ENCODE measurements around a stretch of chr3.

GRCh38 chr3:185637356-185638114, 51.4 kb downstream of the SENP2 start:
- PRO-cap, 2 experiments = no peak in any of the 2 experiments

DNA sequence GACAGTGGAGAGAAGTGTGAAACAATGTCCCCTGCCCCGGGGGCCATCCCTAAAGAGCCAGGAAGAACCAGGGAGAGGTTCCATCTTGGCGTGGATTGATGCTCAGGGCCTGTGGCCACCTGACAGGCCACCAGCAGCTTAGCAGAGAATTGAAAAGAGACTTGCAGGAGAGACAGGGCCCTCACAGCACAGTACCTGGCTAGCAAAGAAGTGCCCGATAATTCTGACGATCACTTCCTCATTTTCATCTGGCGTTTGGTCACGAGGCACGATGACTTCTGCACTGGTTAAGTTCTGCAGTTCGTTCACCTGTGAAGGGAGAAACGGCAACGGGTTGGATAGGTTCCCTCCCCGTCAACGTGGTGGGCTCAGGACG, 60.7 kb downstream of the SENP2 start:
- PRO-cap, 2 experiments = no peak in any of the 2 experiments

- PRO-cap, 2 experiments = no peak in any of the 2 experiments
These were observed 115.6 kb downstream of the IGF2BP2 start for GRCh38 chr3:185709059-185709816.

- PRO-cap, 2 experiments = no peak in any of the 2 experiments
These were observed 111.8 kb downstream of the IGF2BP2 start for GRCh38 chr3:185712906-185713564.

GRCh38 chr3:185920188-185921442, 17.2 kb downstream of the TRA2B start:
- PRO-cap, 2 experiments = no peak in any of the 2 experiments

GRCh38 chr3:186218934-186219537, 110.1 kb upstream of the ETV5 start:
- PRO-cap, 2 experiments = no peak in any of the 2 experiments

DNA sequence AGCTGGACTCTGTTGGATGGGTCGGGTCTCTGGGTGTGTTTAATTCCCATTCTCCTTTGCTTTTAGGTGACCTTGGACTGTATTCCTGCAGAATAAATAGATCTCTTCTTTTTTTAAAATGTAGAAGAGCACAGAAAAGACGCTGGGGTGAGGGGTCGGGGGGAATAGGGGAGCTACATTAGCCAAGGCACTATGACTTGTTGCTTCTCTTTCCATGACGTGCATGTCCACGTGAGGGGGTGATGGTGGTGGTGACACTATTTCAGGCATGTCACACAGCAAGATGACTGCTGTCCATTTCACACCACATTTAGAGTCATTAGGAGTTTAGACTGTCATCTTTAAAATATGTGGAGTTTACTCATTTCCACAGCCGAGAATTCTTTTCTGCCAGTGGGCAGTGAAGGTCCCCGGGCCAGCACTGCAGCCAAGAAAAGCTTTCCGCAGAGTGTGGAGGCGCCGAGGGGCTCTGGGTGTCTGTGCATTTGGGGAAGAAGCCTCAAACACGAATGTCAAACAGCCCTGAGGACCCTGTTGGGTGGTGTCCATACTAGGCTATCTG, 908 bp upstream of the DGKG start:
- PRO-cap, 2 experiments = no peak in any of the 2 experiments

DNA sequence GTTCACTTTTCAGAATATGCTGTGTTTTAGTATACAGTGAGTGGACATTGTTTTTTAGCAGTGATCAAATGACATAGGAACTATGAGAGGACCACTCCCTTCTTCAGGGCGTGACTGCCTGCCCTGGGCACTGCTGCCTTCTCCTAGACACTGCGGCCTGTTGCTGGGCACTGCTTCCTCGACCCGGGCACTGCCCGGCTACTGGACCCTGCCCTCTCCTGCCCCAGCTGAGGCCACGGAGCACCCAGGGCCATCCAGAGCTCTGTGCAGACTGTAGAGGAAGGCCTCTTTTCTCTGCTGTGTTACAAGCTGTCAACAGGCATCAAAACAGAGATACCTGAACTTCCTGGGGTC, 13.3 kb upstream of the AHSG start:
- PRO-cap, 2 experiments = no peak in any of the 2 experiments

DNA sequence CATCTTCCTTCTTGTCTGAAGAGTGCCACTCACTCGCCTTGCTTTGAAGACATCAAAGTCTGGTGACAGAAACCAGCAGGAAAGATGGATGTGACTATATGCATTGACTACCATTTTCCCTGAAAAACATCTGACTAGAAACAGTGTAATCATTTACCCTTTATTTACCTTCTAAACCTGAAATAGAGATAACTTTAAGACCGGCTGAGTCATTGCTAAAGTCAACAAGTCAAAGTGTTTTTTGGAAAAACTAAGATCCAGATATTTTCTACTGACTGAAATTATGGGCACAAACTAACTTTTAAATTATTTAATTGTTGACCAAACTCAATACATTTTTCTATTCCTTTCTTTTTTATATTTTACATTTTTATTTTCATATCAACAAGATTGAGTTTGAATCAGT, 6.6 kb upstream of the AHSG start:
- PRO-cap, 2 experiments = no peak in any of the 2 experiments

DNA sequence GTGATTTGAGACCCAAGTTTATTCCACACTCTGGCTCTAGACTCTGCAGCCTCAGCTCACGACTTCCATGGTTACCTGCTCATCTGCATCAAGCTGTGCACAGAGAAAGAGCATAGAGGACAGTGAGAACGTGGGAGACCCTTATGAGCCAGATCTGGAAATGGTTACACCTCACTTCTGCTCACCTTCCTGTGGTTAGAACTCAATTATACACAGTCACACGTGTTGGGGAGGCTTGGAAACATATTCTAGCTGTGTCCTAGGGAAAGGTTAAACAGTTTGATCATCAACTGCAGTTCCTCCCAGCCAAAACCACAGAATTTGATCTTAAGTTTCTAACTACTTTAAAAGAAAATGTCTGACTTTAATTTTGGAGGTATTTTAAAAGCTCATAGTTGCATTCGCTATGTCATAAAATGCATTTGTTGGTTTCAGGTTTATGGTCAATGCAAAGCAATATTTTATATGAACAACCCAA, 1.9 kb downstream of the FETUB start:
- PRO-cap, 2 experiments = no peak in any of the 2 experiments

- PRO-cap, 2 experiments = no peak in any of the 2 experiments
These were observed 3.2 kb downstream of the KNG1 start for GRCh38 chr3:186720283-186720843.

- PRO-cap, 2 experiments = no peak in any of the 2 experiments
These were observed 30.5 kb upstream of the EIF4A2 start for GRCh38 chr3:186752828-186753325.

DNA sequence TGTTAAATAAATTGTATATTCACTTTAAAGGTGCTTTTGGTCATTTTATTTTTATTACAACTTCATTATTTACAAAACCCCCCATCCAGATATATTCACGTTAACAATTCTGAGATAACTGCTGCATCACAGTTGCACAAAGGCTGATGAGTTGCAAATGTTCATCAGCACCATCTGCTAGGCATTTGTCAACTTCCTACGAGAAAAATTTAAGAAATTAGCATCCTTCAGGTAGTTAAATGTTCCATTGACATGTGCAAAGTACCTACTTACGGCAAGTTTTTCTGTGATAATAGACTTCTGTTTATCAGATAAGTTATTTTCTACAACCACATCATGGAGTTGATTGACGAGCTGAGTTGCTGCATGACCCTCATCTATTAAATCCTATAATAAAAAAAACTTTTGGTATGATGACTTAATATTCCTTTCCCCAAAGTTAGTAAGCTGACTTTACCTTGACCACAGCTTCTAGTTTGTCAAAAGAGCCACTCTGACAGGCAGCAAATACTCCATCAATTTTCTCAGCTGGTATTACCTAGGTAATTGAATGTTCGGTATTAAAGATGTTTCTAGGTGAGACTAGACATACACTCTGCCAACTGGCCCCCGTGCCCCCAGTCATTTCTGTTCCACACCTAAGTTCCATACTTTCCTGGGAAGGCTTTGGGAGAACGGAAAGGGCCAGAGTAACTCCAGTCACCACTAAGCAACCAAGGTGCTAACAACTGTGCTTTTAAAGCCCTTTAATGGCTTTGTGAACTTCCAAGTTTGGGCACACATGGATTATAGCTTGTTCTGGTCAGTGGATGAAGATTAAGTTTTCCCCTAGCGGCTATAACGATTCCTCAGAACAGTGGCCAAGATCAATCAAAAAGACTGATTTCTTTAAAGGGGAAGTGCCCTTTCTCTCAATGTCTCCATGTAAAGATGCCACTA, 6.8 kb downstream of the EIF4A2 start:
- PRO-cap, 2 experiments = peak in 1 of 2 experiments; most common plus-strand start position 656 of the sequence (in 1)

- PRO-cap, 2 experiments = no peak in any of the 2 experiments
These were observed 1.1 kb upstream of the ST6GAL1 start for GRCh38 chr3:186929118-186929729.

DNA sequence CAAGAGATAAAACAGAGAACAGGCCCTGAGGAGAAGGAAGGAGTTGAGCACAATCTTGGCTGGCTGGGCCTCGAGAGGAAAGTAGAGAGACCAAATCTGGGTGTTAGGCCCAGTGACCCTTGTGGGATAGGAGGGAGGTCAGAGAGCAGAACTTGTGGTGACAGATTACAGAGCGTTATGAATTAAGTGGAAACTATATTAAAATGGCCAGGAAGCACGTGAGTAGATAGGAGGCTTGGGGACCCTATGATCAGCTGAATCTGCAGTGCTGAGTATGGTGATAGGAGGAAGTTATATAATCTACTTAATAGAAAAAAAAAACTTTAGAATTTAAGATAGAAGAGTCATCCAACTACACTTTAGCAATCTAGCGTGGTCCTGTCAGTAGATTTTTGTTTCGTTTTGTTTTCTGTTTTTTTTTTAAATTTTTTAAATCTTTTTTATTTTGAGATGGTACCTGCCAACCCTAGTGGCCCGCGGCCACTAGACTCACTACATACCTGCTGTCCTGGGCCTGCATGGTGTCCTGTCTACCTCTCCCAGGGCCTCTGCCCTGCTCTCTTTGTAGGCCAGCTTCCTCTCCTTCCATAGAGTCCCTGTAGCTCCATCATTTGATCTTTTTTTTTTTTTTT, 30.1 kb downstream of the ST6GAL1 start:
- PRO-cap, 2 experiments = no peak in any of the 2 experiments

GRCh38 chr3:186971224-186972064, 41.1 kb downstream of the ST6GAL1 start:
- PRO-cap, 2 experiments = no peak in any of the 2 experiments

DNA sequence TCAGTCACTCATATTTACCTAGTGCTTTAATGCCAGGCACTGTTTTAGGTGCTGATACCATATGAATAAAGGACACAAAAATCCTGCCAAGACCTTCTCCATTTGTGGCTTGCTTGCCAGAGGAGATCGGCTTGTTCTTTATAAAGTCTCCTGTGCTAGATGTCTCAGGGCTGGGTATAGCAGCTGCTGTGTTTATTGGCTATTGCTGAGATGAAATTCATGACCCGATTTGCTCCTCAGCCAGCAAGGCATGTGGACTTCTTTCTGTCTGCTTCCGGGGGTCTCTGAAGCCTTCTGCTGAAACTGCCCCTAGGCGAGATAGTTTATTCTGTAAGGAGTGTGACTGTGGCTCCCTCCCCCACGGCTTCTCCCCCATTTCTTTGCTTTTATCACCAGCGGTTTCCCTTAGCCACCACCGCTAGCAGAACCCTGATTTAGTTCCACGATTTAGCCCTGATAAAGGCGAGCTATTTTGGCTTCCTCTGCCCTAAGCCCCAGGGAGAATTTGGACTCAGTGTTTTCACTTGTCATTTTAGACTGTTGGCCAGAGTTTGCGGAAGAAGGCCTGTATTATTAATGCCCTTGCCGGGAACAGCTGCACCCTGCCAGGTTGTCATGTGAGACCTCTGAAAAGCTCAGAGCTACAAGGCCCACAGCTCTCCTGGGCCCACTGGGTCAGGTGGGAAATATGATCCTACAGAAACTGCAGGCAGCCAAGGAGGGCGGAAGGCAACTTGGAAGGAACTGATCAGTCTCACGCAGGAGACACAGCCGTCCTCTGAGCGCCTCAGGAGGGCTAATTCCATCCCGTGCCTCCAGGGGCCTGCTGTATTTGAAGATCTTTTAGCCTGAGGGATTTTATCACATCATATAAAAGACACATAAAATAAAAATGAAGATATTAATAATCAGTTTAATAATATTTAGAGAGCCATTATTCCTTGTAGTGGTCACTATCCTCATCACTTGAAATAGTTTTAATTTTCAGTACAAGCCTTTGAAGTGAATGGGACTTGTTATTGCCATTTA, 46.9 kb downstream of the ST6GAL1 start:
- PRO-cap, 2 experiments = no peak in any of the 2 experiments

GRCh38 chr3:186985746-186986454, 55.6 kb downstream of the ST6GAL1 start:
- PRO-cap, 2 experiments = no peak in any of the 2 experiments

DNA sequence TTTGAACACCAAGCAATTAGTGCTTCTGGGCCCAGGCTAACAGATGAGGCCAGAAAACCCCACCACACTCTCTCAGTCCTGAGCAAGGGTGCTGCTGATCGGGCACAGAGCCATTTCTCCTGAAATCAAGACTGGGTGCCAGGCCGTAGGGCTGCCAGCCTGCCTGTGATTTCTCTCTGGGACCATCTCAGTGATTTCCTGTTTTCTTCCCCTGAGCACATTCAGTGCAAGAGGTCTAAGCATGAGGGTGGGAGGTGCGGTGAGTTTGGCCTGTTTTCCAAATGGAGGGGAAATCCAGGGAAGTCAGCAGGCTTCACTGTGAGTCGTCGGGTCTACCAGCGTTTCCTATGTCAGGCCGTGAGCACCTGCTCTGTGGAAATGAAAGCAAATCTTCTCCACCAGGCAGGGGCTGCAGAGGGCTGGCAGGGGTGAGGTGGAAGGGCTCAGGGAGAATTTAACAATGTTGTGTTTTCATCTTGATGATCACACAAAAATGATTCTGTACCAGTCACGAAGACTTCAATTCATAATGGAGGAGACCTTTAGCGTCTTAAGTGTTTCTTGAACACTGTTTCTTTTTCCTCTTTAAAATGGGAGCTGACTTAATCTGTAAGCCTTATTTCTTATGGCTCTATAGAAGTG, 82.4 kb downstream of the ST6GAL1 start:
- PRO-cap, 2 experiments = no peak in any of the 2 experiments

GRCh38 chr3:187041421-187041780, 97.9 kb downstream of the RPL39L start:
- PRO-cap, 2 experiments = no peak in any of the 2 experiments

All from psoas muscle (tissue), 2 donors.